ENCODE results near the genes POTEH, CCT8L2 and GAB4.

DNA sequence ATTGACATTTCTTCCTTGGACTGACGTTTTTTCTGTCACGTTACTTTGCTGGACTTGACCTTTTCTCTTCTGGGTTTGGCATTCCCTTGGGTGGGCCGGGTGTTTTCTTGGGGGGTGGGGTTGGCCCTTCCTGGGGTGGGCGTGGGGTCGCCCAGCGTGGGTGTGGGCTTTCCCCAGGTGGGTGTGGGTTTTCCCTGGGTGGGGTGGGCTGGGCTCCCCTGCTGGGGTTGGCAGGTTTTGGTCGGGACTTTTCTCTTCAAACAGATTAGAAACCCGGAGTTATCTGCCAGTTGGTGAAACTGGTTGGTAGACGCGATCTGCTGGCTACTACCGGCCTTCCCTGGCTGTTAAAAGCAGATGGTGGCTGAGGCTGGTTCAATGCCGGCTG lies at the start of gene POTEH:
POTEH (plus strand) TSS at position 306 of the 388 bp plus-strand sequence.
- PRO-cap = no peak
CAGE:
- cytosol, long polyA plus RNA = no peak
- long polyA plus RNA = no peak
- nucleus, long polyA plus RNA = no peak

- PRO-cap = no peak
CAGE:
- cytosol, long polyA plus RNA = no peak
- long polyA plus RNA = no peak
- nucleus, long polyA plus RNA = no peak
Observed at GRCh38 chr22:15784825-15785027, 94.9 kb downstream of the POTEH start.

DNA sequence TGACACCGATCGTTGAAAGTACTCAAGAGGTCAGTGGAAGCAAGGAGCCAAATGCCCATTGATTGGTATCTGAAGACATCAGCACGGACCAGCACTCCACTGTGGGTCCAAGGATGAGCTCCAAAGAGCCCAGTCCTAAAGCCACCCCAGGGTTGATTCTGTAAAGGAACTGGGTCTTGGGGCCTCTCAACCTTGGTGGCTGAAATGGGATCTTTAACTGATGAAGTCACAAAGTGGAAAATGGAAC lies at the start of gene CCT8L2:
CCT8L2 (minus strand) TSS at position 191 of the 247 bp plus-strand sequence.
- PRO-cap = no peak
CAGE:
- cytosol, long polyA plus RNA = no peak
- long polyA plus RNA = no peak
- nucleus, long polyA plus RNA = no peak

DNA sequence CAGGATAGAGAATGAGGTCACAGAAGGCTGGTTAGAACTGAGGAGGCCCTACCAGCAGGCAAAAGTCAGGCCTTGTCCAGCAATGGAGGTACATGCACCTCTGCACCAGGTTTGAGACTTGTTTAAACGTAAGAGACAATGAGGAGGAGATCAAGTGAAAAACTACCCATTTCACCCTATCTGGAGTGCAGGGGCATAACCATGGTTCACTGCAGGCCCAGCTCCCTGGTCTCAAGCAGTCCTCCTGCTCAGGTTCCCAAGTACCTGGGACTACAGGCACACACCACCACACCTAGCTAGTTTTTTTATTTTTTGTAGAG lies 217 bp upstream of the CCT8L2 start:
- PRO-cap = no peak
CAGE:
- cytosol, long polyA plus RNA = no peak
- long polyA plus RNA = no peak
- nucleus, long polyA plus RNA = no peak

DNA sequence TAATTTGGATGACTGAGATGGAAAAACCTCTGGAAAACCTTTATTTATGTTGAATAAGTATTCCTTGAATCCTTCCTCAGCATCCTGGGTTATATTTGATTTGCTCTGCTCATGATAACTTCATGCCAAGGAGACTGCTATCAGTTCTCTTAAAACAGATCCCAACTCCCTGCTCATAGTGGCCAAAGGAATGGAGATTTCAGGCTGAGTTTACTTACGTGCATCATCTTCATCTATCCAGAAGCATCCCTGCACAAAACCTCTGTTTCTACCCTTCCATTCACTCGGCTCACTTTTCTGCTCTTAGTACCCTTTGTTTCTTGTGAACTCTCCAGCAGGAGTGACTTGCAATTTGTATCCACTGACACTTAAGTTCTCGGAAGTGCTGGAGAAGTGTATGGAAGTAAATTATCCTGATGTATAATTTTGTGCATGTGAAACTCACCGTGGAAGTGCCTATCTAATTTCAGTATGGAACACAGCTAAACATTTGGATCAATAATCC lies 6.9 kb upstream of the CCT8L2 start:
- PRO-cap = no peak
CAGE:
- cytosol, long polyA plus RNA = no peak
- long polyA plus RNA = no peak
- nucleus, long polyA plus RNA = no peak

- PRO-cap = no peak
CAGE:
- cytosol, long polyA plus RNA = no peak
- long polyA plus RNA = no peak
- nucleus, long polyA plus RNA = no peak
Observed at GRCh38 chr22:16869706-16870087, 44.5 kb upstream of the XKR3 start.

- PRO-cap = no peak
CAGE:
- cytosol, long polyA plus RNA = no peak
- long polyA plus RNA = no peak
- nucleus, long polyA plus RNA = no peak
Observed at GRCh38 chr22:17008146-17008382, at the start of gene GAB4. Gene GAB4 (minus strand): TSS chr22:17008222.

GRCh38 chr22:17112727-17112999 lies 8.5 kb downstream of the TMEM121B start:
- PRO-cap = no peak
CAGE:
- cytosol, long polyA plus RNA = no peak
- long polyA plus RNA = no peak
- nucleus, long polyA plus RNA = no peak

- PRO-cap = no peak
CAGE:
- cytosol, long polyA plus RNA = no peak
- long polyA plus RNA = no peak
- nucleus, long polyA plus RNA = no peak
Observed at GRCh38 chr22:17113958-17115083, 6.8 kb downstream of the TMEM121B start.

- PRO-cap = no peak
CAGE:
- cytosol, long polyA plus RNA = no peak
- long polyA plus RNA = no peak
- nucleus, long polyA plus RNA = no peak
Observed at GRCh38 chr22:17269597-17270466, 50.6 kb upstream of the ADA2 start.

GRCh38 chr22:17579475-17580029 lies 16.3 kb downstream of the SLC25A18 start:
- PRO-cap = no peak
CAGE:
- cytosol, long polyA plus RNA = no peak
- long polyA plus RNA = no peak
- nucleus, long polyA plus RNA = no peak

DNA sequence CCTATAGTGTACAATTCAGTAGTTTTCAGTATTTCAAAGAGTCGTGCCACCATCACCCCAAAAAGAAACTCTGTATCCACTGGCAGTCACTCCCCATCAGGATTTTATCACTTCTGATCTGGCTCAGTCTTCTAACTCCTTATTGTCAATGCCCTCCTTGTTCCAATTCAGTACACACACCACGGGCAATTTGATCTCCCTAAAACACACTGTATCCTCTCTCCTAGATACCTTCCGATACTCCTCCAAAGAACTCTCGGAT lies 751 bp upstream of the BCL2L13 start:
- PRO-cap = no peak
CAGE:
- cytosol, long polyA plus RNA = no peak
- long polyA plus RNA = no peak
- nucleus, long polyA plus RNA = no peak

DNA sequence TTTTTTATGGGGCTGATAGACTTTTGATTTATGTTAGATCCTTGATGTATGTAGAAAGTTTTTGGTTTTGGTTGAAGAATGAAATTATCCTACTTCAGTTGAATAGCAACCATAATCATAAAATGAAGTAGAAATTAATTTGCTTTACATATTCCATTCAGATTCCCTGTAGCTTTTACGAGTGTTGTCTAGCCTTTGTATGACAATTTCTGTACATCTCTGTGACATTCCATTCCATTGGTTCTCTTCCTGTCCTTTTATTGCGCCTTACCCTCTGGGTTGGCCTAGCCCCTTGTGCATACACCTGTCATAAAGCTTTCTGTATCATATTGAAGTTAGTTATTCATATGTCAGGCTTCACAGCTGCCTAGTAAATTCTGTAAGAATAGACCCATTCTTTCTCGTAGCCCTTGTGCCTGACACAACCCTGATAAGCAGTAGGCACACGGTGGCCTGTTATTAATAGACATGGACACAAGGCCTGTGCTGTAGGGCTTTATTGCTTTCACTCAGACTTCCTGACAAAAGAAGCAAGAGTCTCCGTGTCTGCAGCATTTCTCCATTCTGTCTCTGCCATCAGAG lies 49.6 kb downstream of the BID start:
- PRO-cap = no peak
CAGE:
- cytosol, long polyA plus RNA = no peak
- long polyA plus RNA = no peak
- nucleus, long polyA plus RNA = no peak

DNA sequence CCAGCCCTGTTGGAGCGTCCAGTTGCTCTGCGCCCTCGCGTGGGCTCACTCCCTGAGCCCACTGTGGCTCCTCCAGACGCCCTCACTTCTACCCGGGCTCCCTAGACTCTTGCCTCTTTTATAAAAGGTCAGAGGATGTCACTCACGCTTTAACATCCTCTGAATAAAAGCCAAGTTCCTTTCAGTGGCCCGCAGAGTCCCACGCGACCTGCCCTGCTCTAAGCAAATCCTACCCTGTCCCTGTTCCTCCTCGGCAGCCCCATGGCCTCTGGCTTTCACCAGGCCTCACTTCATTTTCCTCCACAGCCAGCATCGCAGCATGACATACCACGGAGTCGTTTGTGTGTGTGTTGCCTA lies 997 bp upstream of the BID start:
- PRO-cap = no peak
CAGE:
- cytosol, long polyA plus RNA = no peak
- long polyA plus RNA = no peak
- nucleus, long polyA plus RNA = no peak

DNA sequence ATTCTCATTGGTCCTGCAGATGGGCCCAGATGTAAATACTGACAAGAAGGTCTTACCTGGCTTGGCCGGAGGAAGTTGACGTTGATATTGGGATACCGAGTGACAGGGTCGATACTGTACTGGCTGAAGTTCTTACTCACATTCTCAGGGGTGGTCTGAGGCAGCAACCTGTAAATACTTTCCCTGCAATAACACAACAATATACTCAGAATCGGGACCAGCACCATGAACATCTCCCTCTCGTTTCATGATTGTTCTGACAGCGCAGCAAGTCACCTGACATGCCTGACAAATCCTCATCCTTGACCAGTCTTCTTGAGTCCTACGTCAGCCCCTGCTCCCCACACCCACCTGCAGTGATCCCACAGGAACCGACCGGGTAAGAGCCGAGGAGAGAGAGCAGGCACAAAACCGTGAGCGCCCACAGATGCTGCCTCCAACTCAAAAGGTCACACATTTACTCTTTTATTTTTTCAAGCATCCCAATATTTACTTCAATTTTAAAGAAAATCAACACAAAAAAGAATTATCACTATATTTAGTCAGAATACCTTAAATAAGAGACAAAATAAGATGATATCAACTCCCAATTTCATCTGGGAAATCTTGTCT lies 121.1 kb upstream of the BID start:
- PRO-cap = no peak
CAGE:
- cytosol, long polyA plus RNA = no peak
- long polyA plus RNA = no peak
- nucleus, long polyA plus RNA = no peak

DNA sequence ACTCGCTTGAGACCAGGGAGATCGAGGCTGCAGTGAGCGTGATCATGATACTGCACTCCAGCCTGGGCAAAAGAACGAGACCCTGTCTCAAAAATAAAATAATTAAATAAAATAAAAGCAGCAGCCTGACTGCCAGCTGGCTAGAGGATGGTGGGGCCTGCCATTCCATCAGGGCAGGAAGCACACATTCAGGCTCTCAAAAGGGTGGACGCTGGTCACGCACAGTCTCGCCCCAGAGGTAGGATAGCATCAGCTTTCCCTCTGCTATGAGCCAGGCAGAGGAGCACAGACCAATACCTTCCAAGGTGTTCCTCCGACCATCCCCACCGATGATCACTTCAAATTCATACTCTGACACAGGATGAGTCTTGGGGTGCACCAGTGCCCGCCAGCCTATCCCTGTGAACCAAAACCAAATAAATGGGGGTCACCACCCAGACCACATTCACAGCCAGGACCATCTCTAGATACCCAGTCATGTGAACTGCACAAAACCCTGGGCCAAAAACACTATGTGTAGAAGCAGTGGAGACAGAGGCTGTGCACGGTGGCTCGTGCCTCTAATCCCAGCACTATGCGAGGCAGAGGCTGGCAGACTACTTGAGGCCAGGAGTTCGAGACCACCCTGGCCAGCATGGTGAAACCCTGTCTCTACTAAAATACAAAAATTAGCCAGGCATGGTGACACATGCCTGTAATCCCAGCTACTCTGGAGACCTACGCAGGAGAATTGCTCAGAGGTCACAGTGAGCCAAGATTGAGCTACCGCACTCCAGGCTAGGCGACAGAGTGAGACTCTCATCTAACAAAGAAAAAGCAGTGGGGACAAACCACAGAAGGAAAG lies 122.6 kb downstream of the MICAL3 start:
- PRO-cap = no peak
CAGE:
- cytosol, long polyA plus RNA = no peak
- long polyA plus RNA = no peak
- nucleus, long polyA plus RNA = no peak

- PRO-cap = no peak
CAGE:
- cytosol, long polyA plus RNA = no peak
- long polyA plus RNA = no peak
- nucleus, long polyA plus RNA = no peak
Observed at GRCh38 chr22:17917637-17918208, 106.6 kb downstream of the MICAL3 start.

DNA sequence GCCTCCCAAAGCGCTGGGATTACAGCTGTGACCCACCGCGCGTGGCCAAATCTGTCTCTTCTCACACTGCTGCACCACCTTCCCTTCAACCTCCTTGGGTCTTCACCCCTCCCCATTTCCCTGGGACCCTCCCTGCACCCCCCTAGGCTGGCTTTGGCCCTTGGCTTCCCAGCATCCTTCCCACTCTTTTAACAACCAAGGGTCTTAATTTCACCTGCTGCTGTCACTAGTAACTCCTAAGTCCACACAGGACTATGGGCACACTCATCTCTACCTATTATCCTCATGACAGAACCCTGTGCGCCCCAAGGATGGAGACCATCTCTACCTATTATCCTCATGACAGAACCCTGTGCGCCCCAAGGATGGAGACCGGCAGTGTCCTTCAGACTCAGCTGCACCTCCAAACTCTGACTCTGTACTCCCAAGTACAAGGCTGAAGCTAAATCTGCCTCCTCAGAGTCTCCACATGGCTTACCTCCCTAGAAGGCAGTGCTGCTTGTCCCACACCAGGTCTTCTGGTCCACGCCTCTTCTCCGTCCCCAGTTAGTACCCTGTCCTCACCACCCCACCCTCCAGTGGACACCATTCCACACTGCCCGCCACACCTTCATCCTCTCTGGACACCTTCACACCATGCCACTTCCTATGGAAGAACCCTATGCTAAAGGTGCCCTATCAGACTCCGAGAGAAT lies 41.1 kb downstream of the MICAL3 start:
- PRO-cap = no peak
CAGE:
- cytosol, long polyA plus RNA = no peak
- long polyA plus RNA = no peak
- nucleus, long polyA plus RNA = start-site peak on the minus strand centred at position 124 of the sequence, 904 bp wide, 8 and 24 reads in 2 replicates

DNA sequence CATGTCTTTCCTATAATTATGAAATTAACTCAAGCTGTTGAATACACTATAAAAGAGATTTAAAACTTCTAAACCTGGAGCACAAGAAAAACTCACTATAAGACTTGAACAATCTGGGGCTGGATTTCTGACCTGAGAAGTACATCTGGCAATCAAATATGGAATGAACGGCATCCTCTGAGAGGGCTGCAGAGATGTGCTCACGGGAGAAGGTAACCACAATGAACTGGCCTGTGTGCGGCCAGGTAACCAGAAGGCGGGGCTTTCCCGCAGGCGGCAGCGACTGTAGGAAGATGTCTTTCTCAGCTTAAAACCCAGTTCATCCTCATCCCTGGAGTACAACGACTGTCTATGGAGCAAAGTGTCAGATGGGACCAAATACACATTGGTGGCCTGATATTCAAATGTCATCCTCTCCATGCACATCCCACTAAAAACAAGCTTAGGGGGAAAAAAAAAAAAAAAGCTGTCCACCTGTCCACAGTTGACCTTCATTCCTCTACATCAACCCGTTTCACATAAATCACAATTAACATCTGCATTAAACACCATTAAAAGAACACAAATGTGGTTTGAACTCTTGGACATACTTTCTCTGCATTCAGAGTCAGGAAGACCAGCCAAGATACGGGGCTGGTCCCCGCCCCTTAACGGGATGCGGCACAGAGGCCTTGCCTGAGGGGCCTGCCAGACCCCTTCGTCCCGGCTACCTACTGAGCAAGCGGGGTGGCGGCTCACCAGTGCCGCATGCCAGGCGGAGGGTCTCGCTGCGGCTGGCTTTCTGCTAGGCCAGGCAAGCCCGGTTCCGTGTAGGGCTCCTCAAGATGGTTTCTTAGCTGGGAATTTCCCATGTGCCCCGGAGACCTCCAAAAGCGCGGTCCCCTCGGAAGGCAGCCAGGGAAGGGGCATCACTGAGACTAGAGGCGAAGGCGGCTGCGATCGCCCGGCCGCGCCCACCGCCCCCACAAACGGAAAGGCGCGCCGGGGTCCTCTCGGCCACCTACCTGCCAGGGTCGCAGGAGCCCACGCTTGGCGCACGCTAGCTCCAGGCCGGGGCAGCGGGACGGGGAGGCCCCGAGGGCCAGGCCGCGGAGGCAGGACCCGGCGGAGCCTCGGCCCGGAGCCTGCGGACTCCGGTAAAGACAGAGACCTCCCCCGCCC lies 24.2 kb downstream of the MICAL3 start:
- PRO-cap = no peak
CAGE:
- cytosol, long polyA plus RNA = no peak
- long polyA plus RNA = no peak
- nucleus, long polyA plus RNA = no peak

GRCh38 chr22:18083016-18083798 lies 5.4 kb downstream of the PEX26 start:
- PRO-cap = no peak
CAGE:
- cytosol, long polyA plus RNA = no peak
- long polyA plus RNA = no peak
- nucleus, long polyA plus RNA = no peak

Data from A549 (cell line).